Thoracic aorta endothelial cell (primary cell): ENCODE measurements around a stretch of chr16.

DNA sequence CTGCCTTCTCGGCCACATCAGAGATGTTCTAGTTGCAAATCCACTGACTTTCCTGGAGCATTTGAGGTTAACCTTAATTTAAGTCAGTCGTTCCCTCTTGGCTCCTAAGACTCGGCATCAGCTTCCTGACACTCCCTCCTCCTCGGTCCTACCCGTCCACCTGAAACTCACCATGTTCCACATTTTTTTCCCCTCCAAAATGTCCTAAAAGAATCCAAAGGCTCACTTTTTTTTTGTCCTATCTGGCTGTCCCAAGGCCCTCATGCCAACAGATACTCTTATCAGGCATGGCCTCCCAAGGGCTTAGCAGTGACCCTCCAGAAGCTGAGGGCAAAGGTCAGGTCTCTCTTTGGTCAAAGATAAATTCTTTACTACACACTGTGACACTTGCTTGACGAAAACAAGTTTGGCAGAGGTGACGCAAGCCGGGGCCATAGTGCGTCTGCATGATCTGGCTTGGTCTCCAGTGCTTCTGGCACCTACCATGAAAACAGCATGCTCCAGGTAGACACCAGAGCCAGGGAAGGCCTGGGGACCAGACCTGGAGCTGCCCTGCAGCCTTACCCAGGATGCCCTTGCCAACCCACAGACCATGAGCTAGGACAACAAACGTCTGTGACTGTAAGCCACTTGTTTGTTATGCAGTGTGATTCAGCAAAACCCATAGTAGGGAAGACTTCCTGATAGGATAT lies 48.6 kb upstream of the IRF8 start:
- CAGE, long polyA plus RNA: no peak

- CAGE, long polyA plus RNA: no peak
Observed at GRCh38 chr16:85901029-85901766, 2.2 kb downstream of the IRF8 start.

GRCh38 chr16:85974668-85975712 lies 76.0 kb downstream of the IRF8 start:
- CAGE, long polyA plus RNA: no peak

- CAGE, long polyA plus RNA: no peak
Observed at GRCh38 chr16:85978211-85978867, 79.4 kb downstream of the IRF8 start.

DNA sequence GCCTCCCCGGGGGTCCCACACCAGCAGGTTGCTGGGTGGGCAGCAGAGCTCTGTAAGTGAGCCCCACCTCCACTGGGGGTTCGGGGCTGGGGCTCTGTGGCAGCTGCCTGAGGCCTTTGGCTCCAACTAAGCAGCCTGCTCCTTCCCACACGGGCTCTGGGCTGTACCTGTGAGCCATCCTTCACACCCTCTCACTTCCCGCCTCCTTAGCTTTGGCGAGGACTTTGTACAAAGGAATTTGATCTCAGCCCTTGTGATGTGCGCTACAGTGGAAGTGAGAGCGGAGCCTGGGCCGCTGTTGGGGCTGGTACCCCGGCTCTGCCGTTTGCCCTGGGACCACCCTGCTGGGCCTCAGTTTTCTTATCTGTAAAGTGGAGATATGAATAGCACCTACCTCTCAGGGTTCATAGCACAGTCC lies 127.7 kb downstream of the IRF8 start:
- CAGE, long polyA plus RNA: no peak

DNA sequence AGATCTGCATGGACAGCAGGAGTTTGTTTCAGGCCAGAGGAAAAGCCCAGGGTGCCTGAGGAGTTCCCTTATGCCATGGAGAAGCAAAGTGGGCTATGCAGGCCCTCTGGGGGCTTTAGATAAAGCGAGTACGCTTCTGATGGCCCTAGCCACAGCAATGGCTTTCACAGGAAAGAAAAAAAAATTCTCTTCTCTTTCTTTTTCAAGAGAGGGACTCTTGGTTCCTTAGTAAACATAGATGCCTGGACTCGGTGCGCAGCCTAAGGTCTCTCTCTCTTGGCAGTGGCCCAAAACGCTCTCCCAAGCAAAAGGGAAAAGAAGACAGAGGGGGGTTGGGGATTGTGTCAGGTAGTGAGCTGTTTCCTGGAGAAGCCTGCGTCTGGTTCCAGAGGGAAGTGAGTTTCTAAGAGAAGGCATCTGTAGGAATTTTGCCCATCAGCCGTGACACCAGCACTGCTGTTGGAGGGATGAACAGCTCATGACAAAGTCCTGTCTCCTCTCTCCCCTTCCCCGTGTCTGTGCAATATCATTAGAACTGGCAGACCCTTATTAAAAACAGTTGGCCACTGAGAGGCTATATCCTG lies 166.3 kb upstream of the FOXF1 start:
- CAGE, long polyA plus RNA: no peak

- CAGE, long polyA plus RNA: no peak
Observed at GRCh38 chr16:86365905-86366191, 144.5 kb upstream of the FOXF1 start.

DNA sequence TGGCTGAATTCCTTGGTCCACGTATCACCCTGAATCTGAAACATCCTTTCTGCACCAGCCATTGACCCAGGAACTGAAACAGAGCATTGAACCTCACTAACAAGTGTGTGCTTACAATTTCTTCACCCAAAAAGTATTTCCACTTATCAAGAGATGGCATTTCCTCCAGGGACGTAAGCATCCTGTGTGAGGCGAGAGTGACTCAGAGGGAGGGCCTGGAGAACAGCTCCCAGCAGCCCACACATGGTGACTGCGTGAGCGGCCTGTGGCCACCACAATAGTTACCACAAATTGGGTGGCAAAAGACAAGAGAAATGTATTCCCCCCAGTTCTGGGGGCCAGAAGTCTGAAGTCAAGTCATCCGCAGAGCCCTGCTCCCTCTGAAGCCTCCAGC lies 122.9 kb upstream of the FOXF1 start:
- CAGE, long polyA plus RNA: no peak

DNA sequence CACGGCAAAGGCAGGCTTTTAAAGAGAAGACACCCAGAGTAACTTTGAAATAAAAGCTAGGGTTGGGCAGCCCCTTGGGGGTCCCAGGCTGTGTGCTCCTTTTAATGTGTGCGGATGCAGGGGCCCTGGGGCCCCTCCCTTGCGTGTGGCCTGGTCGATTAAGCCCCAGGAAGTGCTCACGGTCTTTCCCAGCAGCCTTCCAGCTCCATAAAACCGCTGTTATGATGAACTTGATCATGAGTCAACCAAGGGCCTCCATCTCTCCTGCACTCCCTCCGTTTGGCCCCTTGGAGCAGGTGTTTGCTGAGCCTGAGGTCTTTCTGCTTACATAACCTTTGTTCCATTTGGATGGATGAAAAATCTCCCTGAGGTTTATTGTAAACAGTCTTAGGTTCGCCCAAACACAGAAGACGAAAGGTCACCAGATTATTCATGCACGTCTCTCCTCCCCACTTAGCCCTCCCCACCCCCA lies 48.1 kb upstream of the FOXF1 start:
- CAGE, long polyA plus RNA: no peak

DNA sequence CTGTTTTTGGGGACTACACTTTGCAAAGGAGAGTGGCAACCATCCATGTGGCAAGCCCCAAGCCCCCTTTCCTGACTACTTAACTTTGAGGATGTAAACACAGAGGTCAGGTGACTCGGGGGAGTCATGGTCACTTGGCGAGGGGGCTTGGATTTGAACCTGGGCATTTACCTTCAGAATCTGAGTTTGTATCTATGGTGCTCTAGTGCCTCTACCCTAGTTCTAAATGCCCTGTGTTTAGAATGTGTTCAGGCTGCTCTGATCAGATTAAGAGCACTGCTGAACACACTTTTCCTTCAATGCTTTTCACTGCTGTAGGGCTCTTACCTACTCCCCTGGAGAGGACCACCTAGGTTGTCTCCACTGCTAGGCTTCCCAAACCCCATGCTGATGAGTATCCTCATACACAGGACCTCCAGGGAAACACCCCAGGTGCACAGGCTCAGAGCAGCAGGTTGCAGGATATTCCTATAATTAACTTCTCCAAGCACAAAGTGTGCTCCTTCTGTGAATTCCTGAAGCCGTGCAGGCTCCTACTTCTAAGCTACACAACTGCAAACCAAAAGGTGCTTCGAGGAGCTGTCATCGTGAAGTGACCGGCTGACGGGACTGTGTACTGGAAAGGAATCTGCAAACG lies 21.9 kb upstream of the FOXF1 start:
- CAGE, long polyA plus RNA: no peak

DNA sequence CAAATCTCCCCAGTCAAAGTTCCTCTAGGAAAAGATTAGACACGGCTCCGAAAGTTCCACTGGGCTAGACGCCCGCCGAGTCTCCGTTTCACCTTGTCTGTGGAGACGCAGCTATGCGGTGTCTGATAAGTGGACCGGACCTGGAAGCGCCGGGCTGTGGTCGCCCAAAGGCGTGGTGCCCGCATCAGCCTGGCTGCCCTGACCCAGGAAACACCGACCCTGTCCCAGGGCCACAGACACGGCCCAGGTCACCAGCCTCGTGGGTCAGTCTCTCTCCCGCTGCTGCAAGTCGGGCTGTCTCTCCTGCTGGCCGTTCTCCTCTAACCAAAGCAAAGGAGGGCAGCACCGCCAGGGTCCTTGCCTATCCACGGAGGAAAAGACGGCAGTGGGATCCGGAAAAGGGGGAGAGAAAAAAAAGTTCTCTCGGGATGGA lies 14.0 kb upstream of the FOXF1 start:
- CAGE, long polyA plus RNA: no peak

DNA sequence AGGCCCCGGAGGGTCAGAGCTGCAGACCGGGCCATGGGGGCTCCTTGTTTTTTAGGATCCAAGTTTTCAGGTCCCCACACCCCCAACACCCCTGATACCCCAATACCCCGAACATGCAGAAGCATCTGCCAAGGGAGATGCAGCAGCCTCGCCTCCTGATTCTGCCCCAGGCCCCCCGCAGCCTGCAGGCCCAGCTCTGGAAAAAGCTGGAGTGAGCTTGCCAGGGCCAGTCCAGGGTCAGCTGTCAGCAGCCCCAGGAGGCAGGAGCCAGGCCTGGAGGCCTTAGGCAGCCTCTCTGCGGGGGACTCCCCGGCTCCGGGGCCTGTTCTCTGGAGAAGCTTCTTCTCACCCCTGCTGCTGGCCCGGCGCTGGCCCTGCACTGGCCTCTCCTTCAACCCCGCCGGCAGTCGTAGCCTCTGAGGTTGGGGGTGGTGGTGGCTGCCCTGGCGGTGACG lies 1.8 kb downstream of the FOXF1 start:
- CAGE, long polyA plus RNA: no peak

GRCh38 chr16:86604276-86604911 lies 26.0 kb downstream of the FOXL1 start:
- CAGE, long polyA plus RNA: no peak

DNA sequence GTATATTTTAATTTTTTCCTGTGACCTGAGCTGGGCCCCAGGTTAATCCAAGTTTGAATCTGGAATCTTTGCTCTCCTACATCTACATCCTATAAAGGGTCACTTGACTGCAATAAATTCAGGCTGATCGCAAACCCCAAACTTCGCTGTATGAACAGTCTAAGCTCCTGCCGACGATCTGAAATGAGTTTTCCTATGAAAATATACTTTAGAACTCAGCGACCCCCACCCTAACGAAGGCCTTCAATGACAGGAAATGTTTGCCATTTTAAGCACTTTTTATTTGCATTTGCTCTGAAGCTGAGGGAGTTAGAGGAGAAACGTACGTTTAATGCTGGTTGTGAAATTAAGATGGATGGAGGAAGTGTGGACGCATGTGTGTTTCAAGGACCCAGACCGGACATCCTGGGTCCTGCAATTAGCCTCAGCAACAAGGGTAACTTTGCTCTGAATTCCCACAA lies 252.0 kb downstream of the C16orf95 start:
- CAGE, long polyA plus RNA: no peak

DNA sequence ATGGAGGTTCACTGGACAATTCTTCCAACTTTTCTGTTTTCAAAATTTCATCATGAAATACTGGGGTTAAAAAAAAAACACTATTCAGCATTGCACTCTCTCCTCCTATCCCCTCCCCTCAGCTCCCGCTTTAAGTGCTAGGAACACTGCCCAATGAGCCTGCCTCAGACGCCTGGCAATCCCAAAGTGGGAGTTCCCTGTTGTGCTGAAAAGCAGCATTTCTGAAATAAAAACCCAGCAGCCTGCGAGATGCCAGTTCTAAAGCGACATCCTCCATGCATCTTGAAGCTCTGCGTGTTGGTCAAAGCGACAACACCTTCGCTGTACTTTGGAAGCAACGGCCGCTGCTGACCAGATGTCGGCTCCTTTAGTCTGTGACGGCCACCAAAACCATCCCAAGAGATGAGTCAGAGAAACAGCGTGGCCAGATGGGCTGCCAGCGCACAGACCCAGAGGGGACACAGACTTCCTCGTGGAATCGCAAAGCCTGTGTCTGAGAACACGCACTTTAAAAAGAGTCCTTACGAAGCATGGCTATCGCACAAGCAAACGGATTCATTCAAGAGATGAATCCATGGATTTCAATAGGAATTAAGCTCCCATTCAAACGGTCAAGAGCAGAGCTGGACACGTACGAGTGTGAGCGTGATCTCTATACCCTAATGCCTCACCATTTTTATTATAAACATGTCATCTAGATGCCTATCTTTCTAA lies 32.8 kb downstream of the FBXO31 start:
- CAGE, long polyA plus RNA: no peak

GRCh38 chr16:87398464-87399121 lies 6.5 kb downstream of the MAP1LC3B start:
- CAGE, long polyA plus RNA: no peak

- CAGE, long polyA plus RNA: no peak
Observed at GRCh38 chr16:87487103-87488047, 5.4 kb downstream of the ZCCHC14 start.

- CAGE, long polyA plus RNA: no peak
Observed at GRCh38 chr16:87506986-87507930, 14.4 kb upstream of the ZCCHC14 start.

GRCh38 chr16:87561051-87561294 lies 41.3 kb upstream of the JPH3 start:
- CAGE, long polyA plus RNA: no peak

GRCh38 chr16:87739752-87740270 lies 26.0 kb downstream of the KLHDC4 start:
- CAGE, long polyA plus RNA: no peak